Kidney epithelial cell (primary cell): ENCODE measurements around a stretch of chr14.

DNA sequence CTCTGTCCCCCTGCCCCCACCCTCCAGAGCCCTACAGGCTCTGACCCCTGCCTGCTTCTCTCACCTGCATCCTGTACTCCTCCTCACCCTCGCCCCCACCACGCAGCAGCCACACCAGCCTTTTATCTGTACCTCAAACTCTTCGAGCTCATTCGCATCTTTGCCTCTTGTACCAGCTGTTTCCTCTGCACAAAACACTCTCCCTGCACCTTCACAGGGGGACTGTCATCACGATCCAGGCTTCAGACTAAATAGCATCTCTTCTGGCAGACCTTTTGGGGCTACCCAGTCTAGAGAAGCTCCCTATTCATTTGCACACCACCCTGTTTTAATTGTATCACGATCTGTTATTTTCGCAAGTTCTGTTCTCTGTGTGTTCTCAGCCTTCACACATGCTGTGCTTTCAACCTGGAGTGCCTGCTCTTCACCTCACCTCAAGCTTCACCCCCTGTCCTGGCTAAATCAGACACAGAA, 24.1 kb downstream of the TMEM229B start:
- RAMPAGE, long total RNA: no peak
- RRBS: no CpG with 5 or more reads among the region's 7 CpGs

- RAMPAGE, long total RNA: no peak
- RRBS: no CpG with 5 or more reads among the region's 3 CpGs
Measured at GRCh38 chr14:68198510-68199388, 379.2 kb downstream of the RAD51B start.

GRCh38 chr14:68244024-68244579, 424.5 kb downstream of the RAD51B start:
- RAMPAGE, long total RNA: no peak
- RRBS: no CpG with 5 or more reads among the region's 3 CpGs

DNA sequence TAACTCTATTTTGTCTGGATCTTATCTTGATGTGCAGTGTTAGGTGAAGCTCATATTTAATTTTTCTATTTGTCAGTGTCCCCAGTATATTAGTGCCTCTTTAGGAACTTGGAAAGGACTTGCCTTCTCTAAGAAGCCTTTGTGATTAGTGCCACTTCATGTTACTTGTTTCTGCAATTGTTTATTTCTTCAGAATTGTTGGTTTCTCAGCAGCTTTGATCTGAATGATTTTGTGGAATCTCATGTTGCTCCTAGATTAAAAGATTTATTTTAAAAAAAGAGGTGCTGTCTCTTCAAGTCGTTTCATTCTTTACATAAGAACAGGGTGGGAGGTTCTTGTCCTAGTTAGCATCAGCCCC, 434.4 kb downstream of the RAD51B start:
- RAMPAGE, long total RNA: no peak
- RRBS: no CpG with 5 or more reads among the region's 1 CpG

- RAMPAGE, long total RNA: no peak
- RRBS: no CpG with 5 or more reads among the region's 15 CpGs
Measured at GRCh38 chr14:68476135-68477470, 316.3 kb downstream of the ZFP36L1 start.

GRCh38 chr14:68501701-68502267, 291.1 kb downstream of the ZFP36L1 start:
- RAMPAGE, long total RNA: no peak
- RRBS: no CpG with 5 or more reads among the region's 10 CpGs

- RAMPAGE, long total RNA: no peak
- RRBS: 58% methylated on average over 2 of the region's 6 CpGs
Measured at GRCh38 chr14:68546864-68547339, 246.0 kb downstream of the ZFP36L1 start.

DNA sequence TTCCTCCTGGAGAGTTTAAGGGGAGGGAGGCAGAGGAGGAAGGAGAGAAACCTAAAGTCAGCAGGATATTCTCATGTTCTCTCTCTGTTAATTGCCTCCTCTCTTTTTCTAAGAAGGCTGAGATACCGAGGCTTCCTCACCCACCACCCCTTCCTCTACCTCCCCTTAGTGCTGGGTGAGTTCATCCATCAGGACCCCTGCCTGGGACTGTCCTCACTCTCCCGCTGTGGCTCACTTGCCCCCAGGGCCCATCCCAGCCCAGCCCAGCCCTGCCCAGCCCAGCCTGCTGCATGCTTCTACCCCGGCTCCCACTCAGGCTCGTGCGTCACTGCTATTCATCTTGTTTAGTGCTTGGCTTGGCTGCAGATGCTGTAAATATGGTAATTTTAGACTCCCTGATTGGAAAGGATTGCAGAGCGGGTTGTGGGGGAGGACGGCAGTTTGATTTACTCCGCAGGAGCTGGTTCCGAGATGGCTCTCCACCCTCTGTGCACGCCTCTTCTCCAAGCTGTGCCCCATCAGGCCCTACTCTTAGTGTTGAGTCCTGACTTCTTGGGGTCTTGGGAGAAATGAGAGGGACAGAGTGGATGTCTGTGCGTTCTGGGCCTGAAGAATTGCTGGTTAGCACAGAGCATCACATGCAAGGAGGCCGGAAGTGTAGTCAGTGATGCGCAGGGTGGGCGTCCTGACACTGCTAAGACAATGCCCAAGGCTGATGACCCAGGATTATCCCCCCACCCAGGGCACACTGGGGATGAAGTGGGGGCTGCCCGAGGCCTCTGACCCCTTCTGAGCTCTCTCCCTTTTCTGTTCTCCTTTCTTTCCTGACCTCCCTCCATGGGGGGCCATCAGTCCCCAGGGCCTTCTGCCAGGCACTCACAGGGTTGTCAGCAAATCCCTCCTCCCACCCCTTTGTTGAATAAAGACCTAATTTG, 244.6 kb downstream of the ZFP36L1 start:
- RAMPAGE, long total RNA: no peak
- RRBS: no CpG with 5 or more reads among the region's 15 CpGs

- RAMPAGE, long total RNA: no peak
- RRBS: 48% methylated on average over 4 of the region's 10 CpGs
Measured at GRCh38 chr14:68607439-68607809, 185.4 kb downstream of the ZFP36L1 start.

DNA sequence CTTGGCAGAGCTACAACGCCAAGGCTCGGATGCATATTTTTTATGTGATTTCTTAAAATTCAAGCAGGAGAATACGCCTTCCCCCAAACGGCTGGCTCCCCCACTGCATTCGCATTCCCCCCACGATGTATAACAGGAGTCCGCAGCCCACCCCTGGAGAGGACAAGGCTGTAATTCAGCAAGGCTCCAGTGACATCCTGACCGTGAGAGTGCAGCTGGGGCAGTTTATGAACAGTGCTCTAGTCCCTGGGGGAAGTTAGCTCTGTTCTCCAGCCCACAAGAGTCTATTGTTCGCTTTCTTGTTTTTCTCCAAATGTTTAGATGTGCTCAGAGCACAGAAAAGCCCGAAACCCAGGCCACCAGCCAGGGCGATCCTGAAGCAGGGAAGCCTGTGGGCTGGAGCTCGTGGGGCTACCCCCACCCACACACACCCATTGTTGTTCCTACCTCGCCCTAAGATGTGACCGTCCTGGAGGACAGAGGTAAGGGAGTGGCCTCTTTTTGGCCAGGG, 159.5 kb downstream of the ZFP36L1 start:
- RAMPAGE, long total RNA: no peak
- RRBS: no CpG with 5 or more reads among the region's 14 CpGs

- RAMPAGE, long total RNA: no peak
- RRBS: no CpG with 5 or more reads among the region's 3 CpGs
Measured at GRCh38 chr14:68667140-68667639, 125.7 kb downstream of the ZFP36L1 start.

GRCh38 chr14:68679695-68680231, 113.1 kb downstream of the ZFP36L1 start:
- RAMPAGE, long total RNA: no peak
- RRBS: no CpG with 5 or more reads among the region's 6 CpGs

DNA sequence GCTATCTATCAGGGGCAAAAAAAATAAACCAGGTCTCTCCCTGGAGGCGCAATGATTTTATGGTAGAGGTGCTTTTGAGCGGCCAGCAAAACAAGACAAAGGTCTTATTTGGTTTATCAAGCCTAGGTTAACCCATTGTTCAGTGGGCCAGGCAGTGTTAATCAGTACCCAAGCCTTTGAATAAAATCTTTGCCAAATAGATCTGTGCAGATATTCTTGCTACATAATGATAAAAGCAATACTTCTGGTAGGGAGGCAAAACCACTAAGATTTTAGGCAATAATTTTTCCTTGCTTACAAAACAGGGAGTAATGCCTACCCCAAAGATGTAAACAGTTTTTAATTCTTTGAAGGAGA, 69.6 kb downstream of the ZFP36L1 start:
- RAMPAGE, long total RNA: no peak
- RRBS: no CpG with 5 or more reads among the region's 2 CpGs

DNA sequence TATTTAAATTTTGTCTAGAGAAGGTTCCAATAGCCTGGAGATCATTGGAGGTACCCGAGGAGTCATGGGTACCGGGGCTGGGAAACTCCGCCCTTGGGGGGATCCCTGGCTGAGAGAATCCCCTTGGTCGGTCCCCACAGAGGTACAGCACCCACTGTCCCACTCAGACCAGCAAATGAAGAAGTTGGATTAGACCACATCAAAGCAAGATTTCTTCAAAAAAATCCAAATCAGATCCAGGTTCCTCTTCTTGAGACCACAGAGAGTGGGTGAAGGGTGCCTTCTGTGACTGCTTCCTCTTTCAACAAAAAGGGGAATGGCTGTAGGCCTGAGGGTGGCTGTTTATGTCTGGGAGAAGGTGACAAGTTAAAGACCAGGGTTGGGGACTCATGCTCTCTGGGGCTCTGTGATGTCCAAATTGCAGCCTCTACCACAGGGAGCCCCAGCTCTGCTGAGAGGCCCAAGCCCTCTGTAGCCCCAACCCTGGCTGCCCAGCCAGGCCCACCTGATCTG, 51.0 kb downstream of the ZFP36L1 start:
- RAMPAGE, long total RNA: no peak
- RRBS: no CpG with 5 or more reads among the region's 4 CpGs

DNA sequence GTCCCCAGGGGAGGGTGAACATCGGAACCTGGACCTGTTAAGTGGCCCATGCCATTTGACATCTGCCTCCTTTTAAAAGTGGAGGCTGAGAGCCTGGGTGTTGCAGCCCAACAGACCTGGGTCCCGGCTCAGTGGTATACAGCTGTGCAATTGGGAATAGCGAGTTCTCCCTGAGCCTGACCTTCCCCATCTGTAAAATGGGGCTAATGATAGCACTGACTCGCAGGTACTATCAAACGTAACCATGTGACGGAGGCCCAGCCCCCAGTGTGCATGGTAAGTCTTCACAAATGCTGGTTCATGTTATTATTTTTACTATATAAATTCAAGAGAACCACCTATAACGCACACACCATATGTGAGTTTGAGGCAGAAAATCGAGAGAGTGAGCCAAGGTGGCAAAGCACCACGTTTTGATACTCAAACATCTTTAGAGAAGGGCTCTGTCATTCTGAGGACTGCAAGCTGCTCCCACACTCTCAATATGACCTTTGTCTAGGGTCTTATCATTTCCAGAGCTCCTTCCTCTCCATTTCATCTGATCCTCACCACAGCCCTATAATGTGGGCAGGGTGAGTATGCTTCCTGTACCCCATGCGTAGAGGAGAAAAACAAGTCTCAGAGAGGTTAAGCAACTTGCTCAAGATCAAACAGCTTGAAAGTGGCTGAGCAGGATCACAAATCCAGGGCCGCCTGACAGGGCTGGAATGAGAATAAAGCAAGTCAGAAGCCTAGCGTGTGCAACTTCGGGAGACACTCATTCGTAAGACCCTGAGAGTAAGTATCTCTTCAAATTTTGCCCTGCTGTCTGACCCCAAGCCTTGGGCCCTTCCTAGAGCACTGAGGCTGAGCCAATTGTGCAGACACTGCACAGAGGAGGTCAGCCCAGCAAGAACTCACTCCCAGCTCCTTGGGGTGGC, 10.9 kb downstream of the ZFP36L1 start:
- RAMPAGE, long total RNA: no peak
- RRBS: no CpG with 5 or more reads among the region's 14 CpGs

- RAMPAGE, long total RNA: no peak
- RRBS: no CpG with 5 or more reads among the region's 1 CpG
Measured at GRCh38 chr14:68785467-68785835, 7.4 kb downstream of the ZFP36L1 start.

GRCh38 chr14:68788627-68789637, 3.9 kb downstream of the ZFP36L1 start:
- RAMPAGE, long total RNA: no peak
- RRBS: 3% methylated on average over 4 of the region's 15 CpGs

DNA sequence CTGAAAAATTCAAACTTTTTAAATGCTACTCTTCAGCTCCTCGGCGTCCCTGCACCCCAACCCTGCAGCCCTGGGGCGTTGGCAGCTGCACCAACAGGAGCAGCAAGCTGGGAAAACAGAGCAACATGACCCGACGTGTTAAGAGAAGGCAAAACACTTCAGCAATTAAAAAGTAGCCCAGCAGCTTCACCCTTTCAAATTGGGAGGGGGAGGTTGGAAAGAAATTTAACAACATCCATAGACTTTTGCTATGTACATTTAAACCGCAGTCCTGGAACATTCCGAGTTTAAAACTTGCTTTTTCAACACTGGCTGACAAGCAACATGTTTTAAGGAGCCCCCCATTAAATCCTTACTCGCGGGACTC, 1.1 kb downstream of the ZFP36L1 start:
- RAMPAGE, long total RNA: no peak
- RRBS: no CpG with 5 or more reads among the region's 9 CpGs

GRCh38 chr14:68820564-68821321, 27.9 kb upstream of the ZFP36L1 start:
- RAMPAGE, long total RNA: no peak
- RRBS: 45% methylated on average over 2 of the region's 16 CpGs

DNA sequence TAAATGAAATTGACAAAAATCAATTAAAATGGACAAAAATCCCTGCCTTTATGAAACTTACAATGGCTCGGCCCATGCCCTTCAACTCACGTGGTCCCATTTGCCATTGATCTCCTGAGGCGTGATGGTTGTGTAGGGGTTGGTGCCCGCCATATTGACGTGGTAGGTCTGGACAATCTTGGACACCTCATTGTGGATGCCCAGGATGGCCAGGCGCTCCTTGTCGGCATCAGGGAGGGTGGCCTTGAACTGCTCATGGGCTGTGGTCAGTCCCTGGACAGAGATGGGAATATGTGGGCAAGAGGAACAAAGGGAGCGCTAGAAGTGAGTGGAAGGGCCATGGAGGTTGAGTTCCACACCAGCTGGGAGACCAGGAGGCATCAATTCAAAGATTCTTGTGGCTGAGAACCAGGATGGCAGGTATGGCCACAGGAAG, 89.9 kb upstream of the ZFP36L1 start:
- RAMPAGE, long total RNA: start-site peak on the minus strand centred at position 177 of the sequence, 173 bp wide, 156 and 245 reads in 2 replicates
- RRBS: no CpG with 5 or more reads among the region's 8 CpGs